Helper T cell (primary cell): Measurements from ENCODE around the gene NEB.

DNA sequence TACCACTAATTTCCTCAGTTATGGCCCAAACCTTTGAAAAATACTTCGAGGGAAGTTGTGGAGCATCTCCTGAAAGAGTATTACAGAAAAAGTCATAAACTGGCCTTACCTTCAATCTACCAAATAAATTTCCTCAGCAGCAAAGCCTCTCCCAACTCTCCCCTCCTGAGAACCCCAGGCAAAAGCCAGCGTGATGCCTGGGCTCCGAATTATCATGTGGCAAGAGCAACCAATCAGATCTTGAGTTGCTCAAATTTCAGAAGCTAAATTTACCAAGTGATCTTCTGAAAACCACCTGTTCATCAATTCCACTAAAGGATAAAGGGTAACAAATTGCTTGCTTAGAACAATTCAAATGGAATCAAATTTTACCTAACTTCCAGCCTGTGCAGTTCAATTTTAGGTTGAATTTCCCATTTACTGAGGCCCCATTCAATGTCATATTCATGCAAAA is at the start of gene NEB:
Gene NEB, minus strand, starts transcription at position 188 of the 454 bp plus-strand sequence.
- PRO-cap, 2 experiments, result no peak in any of the 2 experiments

DNA sequence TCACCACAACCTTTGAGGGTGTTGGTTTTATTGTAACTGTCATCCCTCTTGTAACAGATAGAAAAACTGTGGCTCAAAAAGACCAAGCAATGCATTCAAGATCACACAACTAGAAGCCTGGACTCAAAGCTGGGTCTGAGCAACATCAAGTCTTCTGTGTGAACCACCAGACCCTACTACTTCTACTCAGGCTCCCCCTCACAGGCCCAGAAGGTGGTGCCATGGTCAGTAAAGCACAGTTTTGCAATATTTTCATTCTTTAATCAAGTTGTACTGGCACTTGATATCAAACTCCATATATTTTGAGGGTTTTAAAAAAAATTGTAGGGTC is 105.2 kb upstream of the ARL5A start:
- PRO-cap, 2 experiments, result no peak in any of the 2 experiments

- PRO-cap, 2 experiments, result no peak in any of the 2 experiments
Measured at GRCh38 chr2:152558992-152559669, 158.1 kb downstream of the PRPF40A start.

DNA sequence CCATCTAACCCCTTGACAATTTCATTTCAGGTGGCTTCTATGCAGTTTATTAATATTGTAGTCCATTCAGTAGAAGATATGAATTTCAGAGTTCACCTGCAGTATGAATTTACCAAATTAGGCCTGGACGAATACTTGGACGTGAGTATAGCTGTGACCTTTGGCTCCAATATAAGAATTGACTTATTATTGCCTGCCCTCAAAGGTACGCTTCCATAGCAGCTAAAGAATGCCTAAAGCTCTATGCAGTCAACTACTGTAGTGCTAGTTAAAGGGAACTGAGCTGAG is 105.9 kb downstream of the PRPF40A start:
- PRO-cap, 2 experiments, result no peak in any of the 2 experiments

- PRO-cap, 2 experiments, result no peak in any of the 2 experiments
Measured at GRCh38 chr2:152612042-152612418, 105.2 kb downstream of the PRPF40A start.

GRCh38 chr2:152639854-152640180 is 77.4 kb downstream of the PRPF40A start:
- PRO-cap, 2 experiments, result no peak in any of the 2 experiments

DNA sequence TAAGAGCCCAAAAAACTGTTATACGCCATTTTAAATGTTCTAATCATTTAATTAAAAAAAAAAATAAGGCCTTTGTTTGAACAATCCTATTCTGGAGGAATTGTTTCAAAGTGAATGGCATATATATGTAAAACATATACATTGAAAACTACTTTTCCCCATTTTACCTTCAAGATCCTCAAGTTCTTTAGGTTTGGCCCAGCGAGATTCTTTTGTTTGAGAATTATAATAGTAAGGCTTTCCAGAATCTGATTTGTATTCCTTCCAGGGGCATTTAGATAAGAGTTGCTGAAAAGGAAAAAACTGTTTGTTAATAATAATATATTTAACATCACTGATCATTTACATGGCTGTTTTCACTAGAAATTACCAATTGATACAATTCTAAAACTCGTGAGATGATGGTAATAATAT is 38.1 kb downstream of the PRPF40A start:
- PRO-cap, 2 experiments, result no peak in any of the 2 experiments

DNA sequence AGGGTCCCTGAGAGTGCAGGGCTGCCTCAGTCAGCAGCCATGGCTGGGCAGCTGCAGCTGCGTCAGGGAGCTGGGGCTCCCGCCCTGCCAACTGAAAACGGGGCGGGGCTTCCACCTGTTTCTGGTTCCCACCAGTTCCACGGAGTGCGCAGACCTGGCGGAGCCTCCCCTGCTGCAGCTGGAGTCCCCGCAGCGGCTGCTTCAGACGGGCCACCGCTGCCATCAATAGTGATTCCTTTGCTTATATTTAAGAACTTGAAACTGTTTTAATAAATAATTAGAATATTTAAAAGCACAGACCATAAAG is 30.6 kb upstream of the RPRM start:
- PRO-cap, 2 experiments, result no peak in any of the 2 experiments

DNA sequence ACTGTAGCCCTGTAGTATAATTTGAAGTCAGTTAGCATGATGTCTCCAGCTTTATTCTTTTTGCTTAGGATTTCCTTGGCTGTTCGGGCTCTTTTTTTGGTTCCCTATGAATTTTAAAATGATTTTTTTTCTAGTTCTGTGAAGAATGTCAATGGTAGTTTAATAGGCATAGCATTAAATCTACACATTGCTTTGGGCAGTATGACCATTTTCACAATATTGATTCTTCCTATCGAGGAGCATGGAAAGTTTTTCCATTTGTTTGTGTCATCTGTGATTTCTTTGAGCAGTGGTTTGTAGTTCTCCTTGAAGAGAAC is 185.7 kb upstream of the GALNT13 start:
- PRO-cap, 2 experiments, result no peak in any of the 2 experiments

GRCh38 chr2:154698466-154698631 is 146 bp upstream of the KCNJ3 start:
- PRO-cap, 2 experiments, result no peak in any of the 2 experiments

- PRO-cap, 2 experiments, result no peak in any of the 2 experiments
Measured at GRCh38 chr2:155363370-155363819, 664.9 kb downstream of the KCNJ3 start.

GRCh38 chr2:155582115-155582437 is 750.4 kb downstream of the NR4A2 start:
- PRO-cap, 2 experiments, result no peak in any of the 2 experiments

DNA sequence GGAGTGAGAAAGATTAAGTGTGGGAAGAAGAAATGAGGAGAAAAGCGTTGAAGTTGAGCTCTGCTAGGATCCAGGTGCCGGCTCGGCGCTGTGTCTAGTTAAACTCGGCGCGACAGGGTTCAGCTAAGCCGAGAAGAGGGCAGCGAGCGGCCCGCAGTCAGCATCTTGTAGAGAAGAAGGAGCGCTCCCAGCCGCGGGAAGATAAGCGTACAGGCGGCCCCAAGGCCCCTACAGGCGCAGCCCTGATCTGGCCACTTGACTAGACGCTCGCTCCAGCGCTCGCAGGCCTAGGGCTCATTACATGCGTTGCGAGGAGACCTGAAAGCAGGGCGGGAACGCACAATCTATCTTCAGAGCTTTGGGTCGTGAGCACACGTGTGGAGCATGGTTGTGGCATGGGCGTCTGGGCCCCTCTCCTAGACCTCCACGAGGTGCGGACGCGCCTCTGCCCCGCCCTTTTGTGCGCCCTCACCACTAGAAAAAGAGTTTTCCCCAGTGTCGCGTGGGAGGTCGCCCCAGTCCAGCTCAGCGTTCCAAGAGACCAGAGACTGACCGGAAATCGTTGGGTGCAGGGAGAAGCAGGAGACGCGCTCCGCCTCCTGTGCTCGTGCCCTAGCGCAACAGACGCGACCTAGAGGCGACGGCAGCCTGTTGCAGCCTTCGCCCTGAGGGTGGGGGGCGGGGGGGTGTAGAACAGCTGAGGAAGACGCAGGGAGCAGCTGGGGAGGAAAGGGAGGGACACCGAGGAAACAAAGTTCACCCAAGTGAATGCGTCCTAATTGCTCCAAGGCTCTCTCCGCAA is 12.7 kb downstream of the NR4A2 start:
- PRO-cap, 2 experiments, result no peak in any of the 2 experiments

DNA sequence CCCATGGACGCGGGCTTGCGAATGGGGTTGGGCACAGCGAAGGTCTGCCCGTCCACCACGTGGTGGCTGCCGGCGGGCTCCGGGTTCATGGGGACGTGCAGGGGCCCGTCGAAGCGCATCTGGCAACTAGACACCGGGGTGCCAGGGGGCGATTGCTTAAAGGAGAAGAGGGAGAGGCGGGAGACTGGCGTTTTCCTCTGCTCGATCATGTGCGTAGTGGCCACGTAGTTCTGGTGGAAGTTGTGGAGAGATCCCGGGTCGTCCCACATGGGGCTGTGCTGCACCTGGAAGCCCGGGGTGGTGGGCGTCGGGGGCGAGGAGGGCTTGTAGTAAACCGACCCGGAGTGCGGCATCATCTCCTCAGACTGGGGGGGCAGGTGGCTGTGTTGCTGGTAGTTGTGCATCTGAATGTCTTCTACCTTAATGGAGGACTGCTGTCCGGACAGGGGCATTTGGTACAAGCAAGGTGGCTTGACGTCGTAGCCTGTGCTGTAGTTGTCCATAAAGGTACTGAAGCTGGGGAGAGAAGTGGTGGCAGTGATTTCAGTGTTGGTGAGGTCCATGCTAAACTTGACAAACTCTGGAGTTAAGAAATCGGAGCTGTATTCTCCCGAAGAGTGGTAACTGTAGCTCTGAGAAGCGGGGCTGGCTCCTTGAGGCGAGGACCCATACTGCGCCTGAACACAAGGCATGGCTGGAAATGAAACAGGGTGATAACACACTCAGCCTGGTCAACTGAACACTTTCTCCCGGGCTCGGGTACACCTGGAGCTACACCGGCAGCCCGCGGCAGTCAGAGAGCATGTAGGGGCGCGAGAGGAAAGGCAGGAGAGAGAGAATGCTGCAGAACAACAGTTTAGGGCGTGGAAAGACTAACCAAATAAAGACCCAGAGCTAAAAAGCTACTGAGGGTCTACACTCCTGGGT is 2.8 kb downstream of the NR4A2 start:
- PRO-cap, 2 experiments, result no peak in any of the 2 experiments

DNA sequence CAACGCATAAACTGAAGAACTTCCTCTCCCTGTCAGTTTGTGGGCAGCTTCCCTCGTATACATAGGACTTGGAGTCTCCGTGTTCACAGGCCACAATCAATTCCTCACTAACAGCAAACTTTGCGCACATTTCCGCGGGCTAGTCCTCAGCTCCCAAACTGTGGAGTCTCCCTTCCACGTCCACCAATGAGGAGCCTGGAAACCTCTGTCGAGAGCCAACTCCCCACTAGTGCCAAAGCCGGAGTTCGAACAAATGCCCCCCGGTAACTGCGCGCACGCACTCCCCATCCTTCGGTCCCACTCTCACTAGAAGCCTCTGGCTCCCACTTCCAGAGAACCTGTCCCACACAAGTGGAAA is 486 bp downstream of the NR4A2 start:
- PRO-cap, 2 experiments, result peak in 2 of 2 experiments; most common plus-strand start position 35 of the sequence (in 2)

- PRO-cap, 2 experiments, result no peak in any of the 2 experiments
Measured at GRCh38 chr2:156437245-156437677, 1.1 kb downstream of the GPD2 start.

- PRO-cap, 2 experiments, result no peak in any of the 2 experiments
Measured at GRCh38 chr2:156439455-156439679, 3.2 kb downstream of the GPD2 start.

DNA sequence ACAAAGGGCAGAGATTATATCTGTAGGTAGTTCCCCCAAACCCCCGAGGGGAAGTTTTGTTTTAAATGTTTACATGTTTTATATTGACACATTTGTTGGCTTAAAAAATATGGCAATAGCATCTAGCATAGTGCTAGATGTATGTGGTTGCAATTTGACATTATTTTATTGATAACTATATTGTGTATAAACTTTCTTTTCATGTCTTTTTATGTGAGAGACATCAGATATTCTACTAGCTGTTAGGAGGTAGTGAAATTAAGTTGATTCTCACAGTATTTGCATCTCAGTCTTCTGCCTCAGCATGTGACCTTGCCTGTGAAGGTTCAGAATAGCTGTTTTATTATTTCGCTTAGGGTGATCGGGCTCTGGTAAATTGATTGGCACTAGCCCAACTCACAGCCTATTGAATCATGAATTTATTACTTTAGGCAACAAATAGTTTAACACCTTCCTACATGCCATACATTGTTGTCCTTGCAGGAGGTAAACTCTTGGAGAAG is 101.8 kb downstream of the GPD2 start:
- PRO-cap, 2 experiments, result no peak in any of the 2 experiments

DNA sequence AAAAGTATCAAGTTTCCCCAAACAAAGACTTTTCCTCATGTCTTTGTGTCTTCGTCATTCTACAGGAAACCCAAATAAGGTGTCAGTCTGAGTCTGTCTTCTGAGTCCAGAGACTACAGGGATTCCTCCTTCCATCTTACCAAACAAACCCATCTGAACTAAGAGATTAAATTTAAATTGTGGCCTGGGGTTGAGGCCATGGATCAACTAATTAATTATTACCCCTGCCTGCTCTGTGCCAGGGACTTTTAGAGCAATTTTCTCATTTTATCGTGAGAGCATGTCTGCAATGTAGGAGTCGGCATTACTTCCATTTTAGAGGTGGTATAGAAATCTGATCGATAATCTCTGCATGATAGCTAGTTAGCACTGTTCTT is 74.4 kb upstream of the GALNT5 start:
- PRO-cap, 2 experiments, result no peak in any of the 2 experiments

DNA sequence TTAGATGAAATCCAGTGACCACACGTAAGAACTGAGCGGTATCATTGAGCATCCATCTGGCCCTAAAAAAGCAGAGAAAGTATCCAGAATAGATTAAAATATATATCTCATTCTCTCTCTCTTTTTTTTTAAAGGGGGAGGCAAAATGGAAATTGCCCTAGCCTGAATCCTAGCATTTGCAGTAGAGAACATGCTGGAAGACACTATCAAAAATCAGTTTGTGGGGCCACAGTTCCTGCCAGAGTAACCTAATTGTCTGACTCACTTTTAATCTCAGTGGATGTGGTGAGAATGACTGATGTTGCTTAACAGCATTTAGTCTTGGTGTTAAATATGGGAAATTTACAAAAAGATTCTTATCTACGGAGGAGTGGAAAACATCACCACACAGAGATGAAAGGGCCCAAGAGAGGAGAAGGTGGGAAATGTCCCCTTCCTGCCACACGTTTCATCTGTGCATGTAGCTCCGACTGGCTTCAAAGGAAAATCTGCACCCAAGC is 20.3 kb upstream of the CYTIP start:
- PRO-cap, 2 experiments, result no peak in any of the 2 experiments